Aortic smooth muscle cell (primary cell): ENCODE measurements around the gene CCDC83.

GRCh38 chr11:78283717-78284841, 95.4 kb downstream of the USP35 start:
- RRBS: no CpG with 5 or more reads among the region's 10 CpGs

DNA sequence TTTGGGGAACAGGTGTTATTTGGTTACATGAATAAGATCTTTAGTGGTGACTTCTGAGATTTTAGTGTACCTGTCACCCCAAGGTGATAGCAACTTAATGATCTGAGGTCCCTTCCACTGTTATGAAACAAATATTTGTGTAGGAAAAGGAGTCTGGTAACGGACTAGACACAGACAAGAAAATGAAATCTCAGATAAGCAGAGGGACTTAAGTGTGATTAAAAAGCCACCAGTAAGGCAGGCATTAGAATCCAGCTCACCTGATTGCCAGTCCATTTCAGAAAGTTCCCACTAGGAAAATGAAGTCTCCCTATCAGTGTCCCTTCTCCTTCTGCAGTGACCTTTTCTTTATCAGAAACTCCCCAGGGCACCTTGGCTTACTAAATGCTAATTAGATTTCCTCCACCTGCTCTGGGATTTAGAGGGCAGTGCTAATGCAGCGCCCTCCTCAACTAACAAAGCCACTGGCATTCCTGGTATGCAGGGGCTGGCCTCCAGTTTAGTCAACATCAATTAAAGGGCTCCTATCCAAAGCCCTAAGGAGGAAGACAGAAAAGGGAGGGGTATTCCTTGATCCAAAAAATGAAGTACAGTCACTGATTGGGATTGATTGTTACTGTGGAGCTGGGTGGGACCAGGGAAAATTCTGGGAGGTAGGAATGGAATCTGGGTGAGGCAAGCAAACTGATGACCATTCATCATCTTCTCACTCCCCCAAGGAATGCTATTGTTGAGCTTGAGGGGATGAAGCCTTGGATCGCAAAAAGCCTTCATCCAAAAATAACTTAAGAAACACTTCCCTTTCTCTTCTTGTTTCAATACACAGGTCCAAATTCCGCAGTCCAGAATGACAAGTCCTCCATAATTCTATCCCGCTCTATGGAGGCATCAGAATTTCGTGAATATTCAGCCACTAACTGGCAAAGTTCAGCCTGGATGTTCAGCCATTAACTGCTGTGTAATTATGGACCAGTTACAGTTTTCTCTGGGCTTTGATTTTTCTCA, 52.3 kb downstream of the GAB2 start:
- RRBS: no CpG with 5 or more reads among the region's 6 CpGs

GRCh38 chr11:78370592-78371262, 46.9 kb downstream of the GAB2 start:
- RRBS: no CpG with 5 or more reads among the region's 8 CpGs

DNA sequence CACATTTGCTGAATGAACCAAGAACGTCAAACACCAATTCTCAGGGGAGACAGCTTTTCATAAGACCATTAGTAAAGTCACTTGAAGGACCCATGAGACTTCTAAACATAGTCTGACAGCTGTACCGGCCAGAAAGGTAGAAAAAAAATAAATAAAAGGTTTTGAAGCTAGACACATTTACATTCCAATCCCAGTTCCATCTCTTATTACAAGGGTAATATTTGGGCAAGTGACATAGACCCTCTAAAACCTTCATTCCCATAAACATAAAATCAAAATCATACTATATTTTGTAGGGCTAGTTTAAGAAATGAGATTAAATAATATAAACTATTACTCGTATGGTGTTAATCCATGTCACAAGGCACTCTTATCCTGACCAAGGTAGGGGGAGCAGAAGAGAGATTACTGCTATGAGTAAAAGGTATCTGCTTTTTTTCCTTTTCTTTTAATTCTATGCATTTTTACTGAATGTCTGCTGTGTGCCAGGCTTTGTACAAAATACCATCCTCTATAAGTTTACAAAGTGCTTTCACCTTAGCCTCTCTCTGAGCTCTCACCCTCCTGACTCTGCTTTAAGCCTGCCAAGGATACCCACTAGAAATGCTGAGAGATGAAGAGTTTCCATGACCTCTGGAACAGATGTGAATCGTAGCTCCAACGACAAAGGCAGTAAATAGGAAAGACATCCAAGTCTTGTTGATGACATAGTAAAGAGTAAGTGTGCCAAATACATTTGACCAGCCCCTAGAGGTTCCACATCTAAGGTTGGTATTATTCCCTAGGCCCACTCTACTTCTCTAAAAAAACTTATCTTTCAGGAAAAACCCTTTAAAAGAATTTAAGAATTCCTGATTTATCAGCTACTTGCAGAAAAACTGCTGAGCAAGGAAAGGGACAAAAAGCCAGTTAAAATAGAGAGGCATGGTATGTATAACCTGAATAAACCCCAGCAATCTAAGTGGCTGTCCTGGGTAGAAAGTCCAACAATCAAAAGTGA, 45.6 kb downstream of the GAB2 start:
- RRBS: no CpG with 5 or more reads among the region's 5 CpGs

- RRBS: no CpG with 5 or more reads among the region's 1 CpG
These were observed 159.7 kb upstream of the NARS2 start for GRCh38 chr11:78734372-78734752.

DNA sequence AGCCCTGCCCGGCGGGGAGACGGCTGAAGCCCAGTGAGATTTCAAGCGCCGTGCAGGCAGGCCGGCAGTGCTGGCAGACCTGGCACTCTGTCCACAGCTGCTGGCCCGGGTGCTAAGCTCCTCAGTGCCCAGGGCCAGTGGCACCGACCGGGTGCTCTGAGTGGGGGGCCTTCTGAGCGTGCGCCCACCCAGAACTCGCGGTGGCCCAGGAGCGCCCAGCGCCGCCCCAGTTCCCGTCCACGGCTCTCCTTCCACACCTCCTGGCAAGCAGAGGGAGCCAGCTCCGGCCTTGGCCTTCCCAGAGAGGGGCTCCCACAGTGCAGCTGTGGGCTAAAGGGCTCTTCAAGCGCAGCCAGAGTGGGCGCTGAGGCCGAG, 989.0 kb downstream of the FAM181B start:
- RRBS: 54% methylated on average over 7 of the region's 22 CpGs

- RRBS: no CpG with 5 or more reads among the region's 2 CpGs
These were observed 1.2 kb downstream of the PRCP start for GRCh38 chr11:82898997-82899427.

GRCh38 chr11:83089071-83089771, 17.5 kb upstream of the RAB30 start:
- RRBS: no CpG with 5 or more reads among the region's 10 CpGs

GRCh38 chr11:83161770-83162452, 5.0 kb downstream of the PCF11 start:
- RRBS: no CpG with 5 or more reads among the region's 1 CpG

DNA sequence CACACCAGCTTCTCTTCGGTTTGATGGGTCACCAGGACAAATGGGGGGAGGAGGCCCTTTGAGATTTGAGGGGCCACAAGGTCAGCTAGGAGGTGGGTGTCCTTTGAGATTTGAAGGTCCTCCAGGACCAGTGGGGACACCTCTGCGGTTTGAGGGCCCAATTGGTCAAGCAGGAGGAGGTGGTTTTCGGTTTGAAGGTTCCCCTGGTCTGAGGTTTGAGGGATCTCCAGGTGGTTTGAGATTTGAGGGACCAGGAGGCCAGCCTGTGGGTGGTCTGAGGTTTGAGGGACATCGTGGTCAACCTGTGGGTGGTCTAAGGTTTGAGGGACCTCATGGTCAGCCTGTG, 11.7 kb downstream of the PCF11 start:
- RRBS: no CpG with 5 or more reads among the region's 4 CpGs

- RRBS: no CpG with 5 or more reads among the region's 52 CpGs
These were observed 778 bp downstream of the ANKRD42 start for GRCh38 chr11:83193943-83195037.

- RRBS: no CpG with 5 or more reads among the region's 3 CpGs
These were observed 1.4 kb downstream of the CCDC90B start for GRCh38 chr11:83284865-83285150.

- RRBS: under 1% methylated on average over 7 of the region's 58 CpGs
These were observed 674 bp downstream of the CCDC90B start for GRCh38 chr11:83285151-83286234.

DNA sequence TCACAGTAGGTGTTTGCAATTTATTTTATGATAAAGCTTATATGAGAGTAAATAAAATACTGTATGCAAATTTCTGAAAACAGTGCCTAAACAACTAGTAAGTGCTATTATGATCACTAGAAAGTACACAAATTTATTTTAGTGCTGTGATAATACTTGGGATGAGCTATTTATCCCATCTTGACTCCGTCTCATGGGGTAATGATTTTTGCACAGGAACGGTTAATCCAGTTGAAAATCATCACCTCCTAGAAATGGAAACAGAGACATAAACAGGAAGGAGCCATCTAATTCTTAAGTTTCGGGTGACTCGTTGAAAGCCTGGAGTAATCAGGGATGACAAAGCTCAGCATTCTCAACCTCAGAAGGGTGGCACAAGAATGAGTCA, 280.7 kb upstream of the CCDC90B start:
- RRBS: no CpG with 5 or more reads among the region's 4 CpGs

DNA sequence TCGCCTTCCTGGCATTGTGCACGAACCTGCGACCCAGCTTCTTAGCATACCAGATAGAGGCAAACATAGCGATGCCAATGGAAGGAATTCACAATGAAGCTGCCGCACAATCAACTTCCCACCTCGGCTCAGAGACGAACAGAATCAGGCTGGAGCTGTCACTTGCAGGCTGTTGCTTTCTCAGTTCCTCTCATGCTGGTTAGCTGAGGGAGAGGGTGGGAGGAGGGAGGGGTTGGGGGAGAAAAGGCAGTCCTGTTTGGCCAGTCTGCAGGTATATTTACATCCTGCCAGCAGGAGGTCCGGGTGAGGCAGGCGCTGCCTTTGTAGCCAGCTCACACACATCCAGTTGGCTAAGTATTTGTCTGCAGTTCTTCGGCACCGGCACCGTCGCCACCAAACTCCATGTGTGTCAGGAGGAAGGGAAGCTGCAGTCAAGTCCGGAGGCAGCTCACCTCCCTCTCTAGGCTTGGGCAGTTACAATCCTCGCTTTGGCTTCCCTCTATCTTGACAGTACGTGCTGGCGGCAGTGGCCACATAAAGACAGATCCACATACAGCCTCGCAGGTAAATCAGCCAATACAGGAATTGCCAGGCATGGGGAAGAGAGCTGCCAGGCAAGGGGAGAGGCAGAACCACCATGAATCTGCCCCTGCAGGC, 1151.4 kb upstream of the CCDC90B start:
- RRBS: 6% methylated on average over 7 of the region's 18 CpGs

DNA sequence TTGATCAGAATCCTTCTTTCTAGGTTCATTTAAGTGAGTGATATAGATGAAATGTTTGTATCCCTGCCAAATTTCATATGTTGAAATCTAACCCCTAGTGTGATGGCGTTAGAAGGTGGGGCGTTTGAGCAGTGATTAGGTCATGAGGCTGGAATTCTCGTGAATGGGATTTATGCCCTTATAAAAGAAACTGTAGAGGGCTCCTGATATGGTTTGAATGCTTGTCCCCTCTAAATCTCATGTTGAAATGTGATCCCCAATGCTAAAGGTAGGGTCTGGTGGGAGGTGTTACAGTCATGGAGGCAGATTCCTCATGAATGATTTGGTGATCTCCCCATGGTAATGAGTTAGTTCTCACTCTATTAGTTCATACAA, 968.9 kb downstream of the DLG2 start:
- RRBS: no CpG with 5 or more reads among the region's 3 CpGs

GRCh38 chr11:85737561-85738203, 51.7 kb upstream of the CCDC89 start:
- RRBS: no CpG with 5 or more reads among the region's 2 CpGs

GRCh38 chr11:85752244-85752748, 58.6 kb downstream of the SYTL2 start:
- RRBS: no CpG with 5 or more reads among the region's 4 CpGs

DNA sequence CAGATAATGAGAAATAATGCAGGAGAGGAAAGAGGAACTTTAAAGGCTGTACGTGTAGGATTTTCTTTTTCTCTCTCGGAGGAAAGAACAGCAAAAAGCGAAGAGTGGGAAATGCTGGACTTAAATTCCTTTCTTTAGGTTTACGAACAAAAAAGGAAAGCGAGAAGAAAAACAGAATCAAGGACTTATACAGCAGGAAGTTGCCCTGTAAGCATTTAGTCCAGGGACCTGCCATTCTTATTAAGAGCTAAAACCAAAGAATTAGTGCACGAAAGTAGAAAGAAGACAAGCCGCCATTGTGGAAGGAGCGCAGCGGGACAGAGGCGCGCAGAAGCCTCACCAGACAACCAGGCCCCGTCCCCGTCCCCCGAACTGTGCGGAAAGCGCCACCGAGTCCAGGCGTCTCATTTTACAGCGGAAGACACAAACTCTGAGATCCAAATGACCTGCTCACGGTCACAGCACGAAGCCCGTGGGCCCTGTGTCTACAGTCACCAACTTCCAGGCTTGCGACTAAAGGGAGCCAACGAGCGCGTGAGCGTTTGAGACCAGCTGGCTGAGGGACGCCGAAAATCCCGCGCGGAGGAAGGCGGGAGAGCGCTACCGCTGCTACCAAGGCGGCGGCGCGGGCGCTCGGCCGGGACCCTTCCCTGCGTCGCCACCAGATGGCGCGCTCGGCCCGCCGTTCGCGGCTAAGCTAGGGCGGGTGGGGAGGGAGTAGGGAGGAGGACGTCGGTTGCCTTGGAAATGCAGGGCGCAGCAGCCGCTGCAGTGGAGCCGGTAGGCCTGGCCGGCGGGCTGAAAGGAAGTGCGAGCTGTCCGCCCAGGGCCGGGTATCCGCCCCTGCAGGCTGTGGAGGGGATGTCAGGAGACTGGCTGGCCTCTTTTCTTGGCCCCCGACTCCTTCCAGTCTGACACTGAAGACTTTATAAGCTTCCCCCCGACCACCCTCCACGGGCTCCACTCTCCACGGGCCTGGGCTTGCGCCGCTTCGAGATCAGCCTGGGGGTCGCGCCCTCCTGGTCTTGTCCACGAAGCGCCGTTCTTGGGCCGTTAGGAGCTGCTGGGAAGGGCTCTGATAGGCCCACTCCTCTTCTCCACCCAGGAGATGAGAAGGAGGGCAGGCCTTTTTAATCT, at the start of gene CCDC83:
Gene CCDC83, plus strand, starts transcription at position 1,028 of the 1,137 bp plus-strand sequence.
- RRBS: 0% methylated on average over 2 of the region's 76 CpGs